Heart (tissue), 3 donors: ENCODE measurements around the genes MAGIX, GAGE12C and USP27X.

- RAMPAGE, long total RNA, 2 experiments: no peak in any of the 2 experiments
These were observed 7.9 kb upstream of the TBC1D25 start for GRCh38 chrX:48531461-48532085.

DNA sequence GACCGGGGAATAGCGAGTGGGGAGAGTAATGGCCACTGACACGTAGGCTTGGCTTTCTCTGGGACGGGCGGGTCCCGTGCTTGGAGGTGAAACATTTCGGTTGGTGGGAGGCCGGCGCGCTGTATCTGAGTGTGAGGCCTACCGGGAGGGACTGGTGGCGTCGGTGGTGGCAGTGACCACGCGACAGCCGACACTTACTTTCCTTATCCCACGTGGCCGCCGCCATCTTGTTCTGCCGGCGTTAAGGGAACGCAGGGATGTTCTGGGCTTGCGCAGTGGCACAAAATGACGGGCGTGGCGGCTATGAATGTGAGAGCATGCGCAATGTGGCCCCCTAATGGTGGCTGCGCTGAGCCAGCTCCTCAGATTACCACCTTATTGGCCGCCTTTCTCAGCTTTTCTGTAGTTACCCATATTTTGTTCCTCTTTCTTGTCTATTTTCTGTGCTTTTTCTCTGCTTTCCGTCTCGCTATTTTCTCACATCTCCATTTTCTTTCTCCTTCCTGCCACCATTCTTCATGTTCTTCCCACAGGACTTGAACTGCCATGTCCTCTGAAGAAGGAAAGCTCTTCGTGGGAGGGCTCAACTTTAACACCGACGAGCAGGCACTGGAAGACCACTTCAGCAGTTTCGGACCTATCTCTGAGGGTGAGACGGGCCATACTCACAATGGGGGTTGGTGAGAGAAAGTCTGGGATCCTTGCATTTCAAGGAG is 509 bp downstream of the RBM3 start:
- RAMPAGE, long total RNA, 2 experiments: start-site peak on the minus strand in 1 of 2 experiments, centred at position 249 of the sequence, 34 reads per replicate

- RAMPAGE, long total RNA, 2 experiments: no peak in any of the 2 experiments
These were observed 7.5 kb upstream of the WDR13 start for GRCh38 chrX:48589732-48590218.

DNA sequence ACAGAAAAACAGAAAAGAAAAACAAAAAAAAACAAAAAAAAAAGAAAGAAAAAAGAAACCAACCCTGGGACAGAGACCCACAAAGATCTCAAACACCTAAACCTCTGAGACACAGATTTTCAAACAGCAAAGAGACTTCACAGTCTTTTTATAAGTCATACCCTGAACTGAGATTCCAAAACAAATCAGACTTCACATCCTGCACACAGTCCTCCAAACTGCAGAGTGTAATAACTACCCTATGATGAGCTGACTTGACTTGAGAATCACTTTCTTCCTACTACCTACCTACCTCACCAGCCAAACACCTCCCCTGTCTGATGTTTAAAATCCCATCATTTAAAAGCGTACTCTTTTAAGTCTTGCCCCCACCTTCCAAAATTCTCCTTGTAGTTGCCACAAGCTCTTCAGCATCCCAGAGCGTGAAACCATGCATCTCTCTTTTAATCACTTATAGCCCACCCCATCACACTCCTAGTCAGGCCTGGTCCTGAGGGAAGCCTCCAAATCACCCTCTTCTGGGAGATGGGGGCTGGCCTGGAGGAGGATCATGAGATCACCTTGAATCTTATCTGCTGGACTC is 25.2 kb upstream of the GLOD5 start:
- RAMPAGE, long total RNA, 2 experiments: no peak in any of the 2 experiments

GRCh38 chrX:48762246-48762445 is 599 bp downstream of the GLOD5 start:
- RAMPAGE, long total RNA, 2 experiments: no peak in any of the 2 experiments

- RAMPAGE, long total RNA, 2 experiments: start-site peak on the minus strand in 1 of 2 experiments, at chrX:48801370-48801641 at its widest, 6 to 7 reads per replicate
These were observed 554 bp upstream of the HDAC6 start for GRCh38 chrX:48801168-48801858.

DNA sequence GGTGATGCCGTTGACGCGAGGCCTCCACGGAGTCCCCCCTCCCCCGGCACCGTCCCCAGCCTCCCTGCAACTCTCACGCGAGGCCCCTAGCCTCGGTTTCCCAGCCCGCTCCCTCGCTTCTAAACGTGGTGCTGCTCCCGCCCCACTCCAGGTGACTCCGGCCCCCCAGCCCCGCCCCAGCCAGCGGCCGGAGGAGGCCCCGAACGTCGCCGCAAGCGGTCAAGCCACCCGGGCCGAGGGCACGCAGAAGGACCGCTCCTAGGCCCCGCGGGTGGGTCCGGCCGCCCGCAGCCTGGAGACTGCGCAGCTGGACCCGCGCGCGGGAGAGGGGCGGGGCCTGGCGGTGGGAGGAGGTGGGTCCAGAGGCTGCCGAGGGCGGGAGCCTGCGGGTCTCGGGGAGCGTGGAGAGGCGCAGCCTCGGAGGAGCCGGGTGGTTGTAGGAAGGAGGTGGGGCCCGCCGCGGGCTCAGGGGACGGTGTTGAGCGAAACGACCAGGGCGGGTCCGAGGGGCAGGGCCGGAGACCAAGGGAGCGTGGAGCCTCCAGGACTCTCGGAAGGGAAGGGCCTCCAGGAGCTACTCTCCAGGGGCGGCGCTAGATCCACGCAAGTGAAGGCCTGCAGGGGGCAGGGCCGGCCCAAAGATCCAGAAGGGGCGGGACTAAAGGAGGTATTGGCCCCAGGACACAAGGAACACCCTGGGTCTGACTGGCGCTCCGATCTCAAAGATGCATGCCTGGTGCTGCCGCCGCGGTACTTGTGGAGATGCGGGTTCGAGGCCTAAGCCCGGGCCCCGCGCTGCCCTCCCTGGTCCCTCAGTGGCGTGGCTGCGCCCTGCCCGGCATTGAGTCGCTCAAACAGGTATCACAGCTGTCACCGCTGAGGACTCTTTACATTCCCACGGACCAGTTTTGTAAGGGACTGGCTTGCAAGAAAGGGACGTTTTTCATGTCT is 6.1 kb downstream of the TIMM17B start:
- RAMPAGE, long total RNA, 2 experiments: no peak in any of the 2 experiments

GRCh38 chrX:48903668-48904514 is 6.2 kb downstream of the PQBP1 start:
- RAMPAGE, long total RNA, 2 experiments: no peak in any of the 2 experiments

DNA sequence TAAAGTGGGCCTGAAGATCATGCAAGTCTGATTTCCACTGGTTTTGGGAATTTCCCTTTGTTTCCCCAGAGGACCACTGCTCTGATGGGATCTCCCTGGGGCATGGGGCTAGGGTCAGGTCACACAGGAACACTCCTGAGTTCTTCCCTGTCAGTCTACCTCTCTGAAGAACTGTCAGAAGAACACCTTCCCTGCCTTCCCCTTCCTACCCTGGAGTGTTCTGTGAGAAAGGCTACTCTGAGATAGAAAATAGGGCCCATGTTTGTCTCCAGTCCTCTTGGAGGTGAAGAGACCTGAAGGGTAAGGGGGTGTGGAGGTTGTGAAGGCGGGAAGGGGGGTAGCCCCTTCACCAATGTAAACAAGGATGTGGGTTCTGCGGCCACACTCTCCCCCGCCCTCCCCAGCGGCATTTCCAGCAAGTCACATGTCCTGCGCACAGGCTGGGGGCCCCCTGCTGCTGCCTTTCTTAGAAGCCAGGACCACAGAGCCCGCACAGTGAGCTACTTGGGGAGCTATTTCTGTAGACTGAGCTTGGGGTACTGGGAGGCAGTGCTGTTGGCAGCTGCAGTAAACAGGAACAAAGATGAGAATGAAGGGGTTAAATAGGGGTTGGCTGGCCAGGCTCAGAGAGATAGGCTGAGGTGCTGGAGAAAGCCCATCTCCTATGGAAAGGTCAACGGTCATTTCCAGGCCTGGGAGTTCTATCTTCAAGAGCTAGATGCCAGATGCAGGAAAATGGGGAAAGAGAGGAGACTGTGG is 18.1 kb upstream of the PIM2 start:
- RAMPAGE, long total RNA, 2 experiments: no peak in any of the 2 experiments

DNA sequence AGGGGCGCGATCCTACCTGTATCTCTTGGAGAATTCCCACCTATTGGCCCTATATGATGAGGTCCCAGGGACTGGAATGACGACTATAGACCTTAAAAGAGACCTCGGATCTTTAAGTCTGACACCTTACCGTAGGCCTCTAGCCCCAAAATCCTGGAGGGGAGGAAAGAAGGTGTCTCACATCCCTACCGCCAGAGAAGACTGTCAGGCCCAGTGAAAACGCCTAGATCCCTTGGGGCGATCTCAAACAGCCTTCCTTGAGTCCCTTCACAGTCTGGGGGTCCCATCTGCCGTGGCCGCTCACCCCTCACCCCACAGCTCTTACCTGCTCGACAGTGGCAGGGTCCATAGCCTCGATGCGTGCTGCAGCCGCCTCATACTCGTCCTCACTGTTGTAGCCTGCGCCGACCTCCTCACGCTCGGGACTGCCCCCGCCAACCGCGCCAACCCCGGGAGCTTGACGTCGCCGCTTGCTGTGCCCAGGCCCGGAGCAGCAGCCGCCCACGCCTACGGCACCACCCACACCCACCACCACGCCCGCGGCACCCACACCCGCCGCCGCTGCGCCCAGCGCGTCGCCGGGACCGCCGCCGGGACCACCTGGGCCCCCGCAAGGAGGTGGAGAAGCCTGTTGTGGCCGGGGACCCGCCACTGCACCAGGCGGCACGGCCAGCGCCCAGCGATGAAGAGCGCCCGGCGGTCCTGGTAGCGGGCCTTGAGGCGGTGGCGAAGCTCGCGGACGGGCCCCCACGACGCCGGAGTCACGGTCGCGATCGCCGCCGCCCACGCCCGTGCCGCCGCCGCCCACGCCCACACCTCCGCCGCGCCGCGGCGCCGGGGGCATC is 533 bp downstream of the OTUD5 start:
- RAMPAGE, long total RNA, 2 experiments: no peak in any of the 2 experiments

- RAMPAGE, long total RNA, 2 experiments: no peak in any of the 2 experiments
These were observed 1.4 kb upstream of the OTUD5 start for GRCh38 chrX:48958828-48959220.

- RAMPAGE, long total RNA, 2 experiments: no peak in any of the 2 experiments
These were observed 537 bp downstream of the KCND1 start for GRCh38 chrX:48970972-48971642.

- RAMPAGE, long total RNA, 2 experiments: no peak in any of the 2 experiments
These were observed 13.3 kb downstream of the TFE3 start for GRCh38 chrX:49029816-49030262.

DNA sequence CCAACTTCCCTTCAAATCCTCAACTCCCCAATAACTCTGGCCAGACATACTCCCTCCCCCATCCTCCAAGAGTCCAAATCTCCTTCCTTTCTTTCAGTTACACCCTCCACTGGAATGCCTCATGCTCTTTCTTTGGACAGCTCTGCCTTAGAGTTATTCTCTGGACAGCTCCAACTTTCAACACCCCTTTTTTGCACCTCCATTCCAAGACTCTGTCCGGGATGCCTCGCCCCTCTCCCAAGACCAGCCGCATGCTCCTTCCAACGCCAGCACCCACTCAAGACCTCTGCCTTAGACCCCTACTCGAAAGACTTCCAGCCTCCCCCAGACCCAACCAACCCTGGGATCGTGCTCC is 298 bp downstream of the WDR45 start:
- RAMPAGE, long total RNA, 2 experiments: no peak in any of the 2 experiments

DNA sequence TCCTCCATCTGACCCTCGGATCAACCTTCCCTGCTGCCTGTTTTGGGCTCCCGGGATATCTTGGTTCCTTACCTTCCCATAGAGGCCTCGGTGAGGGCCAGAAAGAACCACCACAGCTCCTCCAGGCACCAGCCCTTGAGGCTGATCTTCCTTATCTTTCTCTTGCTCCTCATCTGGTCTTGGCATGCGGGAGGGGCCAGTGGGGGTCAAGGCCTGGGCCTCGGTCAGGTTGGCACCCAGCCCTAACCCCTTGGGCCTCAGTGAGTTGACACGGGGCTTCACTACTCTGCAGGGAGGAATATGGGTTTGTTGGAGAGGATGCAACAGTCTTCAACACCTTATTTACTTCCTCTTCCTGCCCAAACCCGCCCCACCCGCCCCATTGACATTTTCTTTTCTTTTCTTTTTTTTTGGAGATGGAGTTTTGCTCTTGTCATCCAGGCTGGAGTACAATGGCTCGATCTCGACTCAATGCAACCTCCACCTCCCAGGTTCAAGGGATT is 6.0 kb downstream of the GPKOW start:
- RAMPAGE, long total RNA, 2 experiments: no peak in any of the 2 experiments

- RAMPAGE, long total RNA, 2 experiments: no peak in any of the 2 experiments
These were observed at the start of gene MAGIX for GRCh38 chrX:49162519-49163180. TSS of gene MAGIX (plus strand) at chrX:49162758.

- RAMPAGE, long total RNA, 2 experiments: start-site peak on the minus strand in 1 of 2 experiments, at chrX:49172391-49172445 at its widest, 17 reads per replicate
These were observed 900 bp downstream of the PLP2 start for GRCh38 chrX:49172307-49173288.

GRCh38 chrX:49230725-49231330 is 2.3 kb downstream of the CACNA1F start:
- RAMPAGE, long total RNA, 2 experiments: no peak in any of the 2 experiments

- RAMPAGE, long total RNA, 2 experiments: no peak in any of the 2 experiments
These were observed at the start of gene GAGE12C for GRCh38 chrX:49531944-49532263. TSS of gene GAGE12C (plus strand) at chrX:49532177.

DNA sequence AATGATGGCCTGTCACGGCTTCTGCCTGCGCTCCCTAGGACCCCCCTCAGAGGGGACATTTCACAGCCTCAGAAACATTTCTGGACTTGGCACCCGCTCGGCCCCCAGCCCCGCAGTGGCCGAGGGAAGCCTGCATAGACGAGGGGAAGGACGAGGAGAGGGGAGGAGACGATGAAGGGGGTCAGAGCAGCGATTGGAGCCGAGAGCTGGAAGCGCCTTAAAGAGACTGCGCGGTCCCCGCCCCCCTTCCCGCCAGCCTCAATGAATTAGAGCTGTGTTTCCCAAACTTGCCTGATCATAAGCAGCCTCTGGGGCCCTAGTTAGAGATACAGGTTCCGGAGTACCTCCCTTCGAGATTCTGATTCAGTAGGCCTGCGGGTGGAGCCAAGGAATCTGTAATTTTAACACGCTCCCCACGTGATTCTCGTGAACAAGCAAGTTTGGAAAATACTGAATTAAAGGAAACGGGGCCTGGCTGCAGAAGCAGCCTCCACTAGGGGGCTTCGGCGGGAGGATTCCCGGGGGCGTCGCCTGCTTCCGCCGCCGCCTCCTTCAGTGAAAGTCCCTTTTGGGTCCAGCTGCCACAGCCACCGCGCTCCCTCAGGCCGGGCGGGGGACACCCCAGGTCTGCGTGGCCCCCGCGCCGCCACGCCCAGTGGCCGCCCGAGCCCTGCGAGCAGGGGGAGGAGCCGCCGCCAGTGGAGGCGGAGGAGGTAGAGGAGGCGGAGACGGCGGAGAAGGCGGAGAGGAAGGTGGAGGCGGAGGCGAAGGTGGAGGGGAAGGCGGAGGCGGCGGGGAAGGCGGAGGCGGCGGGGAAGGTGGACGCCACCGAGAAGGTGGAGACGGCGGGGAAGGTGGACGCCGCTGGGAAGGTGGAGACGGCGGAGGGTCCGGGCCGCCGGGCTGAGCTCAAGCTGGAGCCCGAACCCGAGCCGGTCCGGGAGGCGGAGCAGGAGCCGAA is at the start of gene USP27X:
Gene USP27X (plus strand): TSS at position 685 of the 961 bp plus-strand sequence.
- RAMPAGE, long total RNA, 2 experiments: no peak in any of the 2 experiments